Colon Carcinoma Metastatic in the Lung (tissue), 2 donors: ENCODE measurements around the genes DBN1, TMED9 and ZNF454.

- PRO-cap, 2 experiments: no peak in any of the 2 experiments
Observed at GRCh38 chr5:177429089-177429879, 2.8 kb downstream of the GRK6 start.

DNA sequence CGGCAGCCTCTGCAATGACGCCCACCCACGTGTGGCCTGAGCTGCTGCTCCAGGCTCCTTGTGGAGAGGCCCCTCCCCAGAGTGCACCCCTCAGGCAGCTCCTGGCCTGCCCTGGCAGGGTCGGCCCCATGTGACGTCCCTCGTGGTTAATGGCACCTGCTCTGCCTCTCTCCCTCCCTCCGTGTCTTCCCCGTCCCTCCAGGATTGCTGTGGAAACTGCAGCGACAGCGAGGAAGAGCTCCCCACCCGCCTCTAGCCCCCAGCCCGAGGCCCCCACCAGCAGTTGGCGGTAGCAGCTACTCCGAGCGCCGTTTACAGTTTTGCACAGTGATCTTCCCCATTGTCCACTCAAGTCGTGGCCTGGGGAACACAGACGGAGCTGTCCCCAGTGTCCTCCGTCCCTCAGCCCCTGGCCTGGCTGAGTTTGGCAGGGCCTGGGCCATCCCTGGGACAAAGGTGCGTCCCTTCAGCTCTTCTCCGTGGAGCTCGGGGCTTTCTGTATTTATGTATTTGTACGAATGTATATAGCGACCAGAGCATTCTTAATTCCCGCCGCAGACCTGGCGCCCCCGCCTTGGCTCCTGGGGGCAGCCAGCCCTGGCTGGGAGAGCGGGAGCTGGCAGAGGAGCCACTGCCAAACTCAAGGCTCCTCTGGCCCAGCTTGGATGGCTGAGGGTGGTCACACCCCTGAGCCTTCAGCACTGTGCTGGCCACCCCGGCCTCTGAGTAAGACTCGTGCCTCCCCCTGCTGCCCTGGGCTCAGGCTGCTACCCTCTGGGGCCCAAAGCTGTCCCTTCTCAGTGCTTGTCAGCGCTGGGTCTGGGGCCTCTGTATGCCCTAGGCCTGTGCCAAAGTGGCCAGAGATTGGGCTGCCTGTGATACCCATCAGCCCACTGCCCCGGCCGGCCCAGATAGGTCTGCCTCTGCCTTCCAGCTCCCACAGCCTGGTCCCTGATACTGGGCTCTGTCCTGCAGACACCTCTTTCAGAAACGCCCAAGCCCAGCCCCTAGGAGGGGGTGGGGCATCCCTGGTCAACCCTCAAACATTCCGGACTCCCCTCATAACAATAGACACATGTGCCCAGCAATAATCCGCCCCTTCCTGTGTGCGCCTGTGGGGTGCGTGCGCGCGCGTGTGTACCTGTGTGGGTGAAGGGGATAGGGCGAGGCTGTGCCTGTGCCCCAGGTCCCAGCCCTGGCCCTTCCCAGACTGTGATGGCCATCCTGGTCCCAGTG lies 4.7 kb upstream of the PRR7 start:
- PRO-cap, 2 experiments: no peak in any of the 2 experiments

GRCh38 chr5:177473384-177474134 lies at the start of gene DBN1:
DBN1 (minus strand) TSS chr5:177473634.
- PRO-cap, 2 experiments: peak in 2 of 2 experiments; most common minus-strand start chr5:177473624 (in 2)

DNA sequence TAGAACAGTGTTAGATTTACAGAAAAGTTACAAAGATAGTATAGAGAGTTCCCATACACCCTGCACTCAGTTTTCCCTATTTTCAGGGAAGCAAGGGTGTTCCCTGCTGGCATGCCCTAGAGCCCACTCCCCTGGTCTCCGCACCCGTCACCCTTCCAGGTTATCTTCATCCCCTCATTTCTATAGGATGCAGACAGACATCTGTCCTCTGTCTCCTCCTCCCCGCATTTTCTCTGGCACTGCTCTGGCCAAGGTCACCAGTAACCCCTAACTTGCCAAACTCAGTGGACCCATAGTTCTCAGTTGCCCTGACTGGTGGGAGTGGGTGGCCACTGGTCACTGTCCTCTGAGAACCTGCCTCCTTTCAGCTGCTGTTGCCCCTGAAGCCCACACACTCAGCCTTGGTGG lies 2.0 kb upstream of the DBN1 start:
- PRO-cap, 2 experiments: no peak in any of the 2 experiments

- PRO-cap, 2 experiments: no peak in any of the 2 experiments
Observed at GRCh38 chr5:177478795-177479625, 5.6 kb upstream of the DBN1 start.

GRCh38 chr5:177489313-177489635 lies 8.1 kb downstream of the PDLIM7 start:
- PRO-cap, 2 experiments: no peak in any of the 2 experiments

DNA sequence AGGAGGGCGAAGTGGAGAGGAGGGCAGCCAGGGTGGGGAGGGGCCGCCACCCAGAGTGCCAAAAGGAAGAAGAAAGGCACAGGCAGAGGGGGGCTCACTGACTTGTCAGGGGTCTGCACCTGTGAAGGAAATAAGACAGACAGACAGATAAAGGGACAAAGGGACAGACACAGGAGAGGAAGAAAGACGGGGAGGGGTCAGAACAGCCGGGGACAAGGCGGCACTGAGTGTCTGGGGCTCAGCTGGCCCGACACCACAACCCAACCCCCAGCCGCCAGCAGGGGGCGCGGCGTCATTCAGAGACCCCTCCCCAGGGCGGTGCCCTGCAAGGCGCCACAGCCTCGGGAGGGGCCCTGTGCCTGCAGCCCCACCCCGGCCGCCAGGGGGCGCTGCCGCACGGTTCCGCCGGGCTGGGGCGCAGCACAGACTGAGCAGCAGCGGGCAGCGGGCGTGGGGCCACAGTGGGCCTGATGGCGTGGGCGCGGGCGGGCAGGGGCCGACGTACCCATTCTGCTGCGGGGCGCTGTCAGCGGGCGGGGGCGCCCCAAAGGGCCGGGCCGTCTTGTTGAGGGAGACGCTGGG lies 6.0 kb downstream of the PDLIM7 start:
- PRO-cap, 2 experiments: no peak in any of the 2 experiments

GRCh38 chr5:177524268-177524907 lies 7.6 kb upstream of the DDX41 start:
- PRO-cap, 2 experiments: no peak in any of the 2 experiments

DNA sequence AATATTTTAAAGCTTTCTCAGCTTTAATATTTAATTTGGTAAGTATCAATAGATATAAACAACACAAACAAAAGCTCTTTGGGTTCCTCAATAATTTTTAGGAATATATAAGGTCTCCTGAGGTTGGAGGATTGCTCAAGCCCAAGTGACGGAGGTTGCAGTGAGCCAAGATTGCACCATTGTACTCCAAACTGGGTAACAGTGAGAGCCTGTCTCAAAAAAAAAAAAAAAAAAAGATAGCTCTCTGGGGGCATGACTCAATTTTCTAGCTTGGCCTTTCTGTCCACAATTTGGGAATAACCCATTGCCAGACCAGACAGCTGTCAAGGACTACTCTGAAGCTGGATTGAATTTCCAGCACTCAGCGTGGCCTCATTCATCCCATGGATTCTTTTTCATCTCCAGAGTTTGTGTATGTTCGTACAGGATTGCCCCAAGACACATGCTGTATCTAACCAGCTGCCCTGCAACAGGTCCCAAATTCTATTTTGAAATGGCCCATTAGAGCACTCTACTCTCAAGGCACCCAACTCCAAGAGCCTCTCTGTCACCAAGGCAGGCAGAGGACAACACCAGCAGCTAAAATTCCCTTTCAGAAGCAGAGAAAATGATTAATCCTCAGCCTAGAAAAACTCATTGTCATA lies 8.8 kb downstream of the FAM193B start:
- PRO-cap, 2 experiments: no peak in any of the 2 experiments

GRCh38 chr5:177591799-177592824 lies at the start of gene TMED9:
TMED9 (plus strand) TSS chr5:177592203.
- PRO-cap, 2 experiments: peak in 2 of 2 experiments; most common plus-strand start chr5:177592203 (in 2); most common minus-strand start chr5:177592015 (in 1)

DNA sequence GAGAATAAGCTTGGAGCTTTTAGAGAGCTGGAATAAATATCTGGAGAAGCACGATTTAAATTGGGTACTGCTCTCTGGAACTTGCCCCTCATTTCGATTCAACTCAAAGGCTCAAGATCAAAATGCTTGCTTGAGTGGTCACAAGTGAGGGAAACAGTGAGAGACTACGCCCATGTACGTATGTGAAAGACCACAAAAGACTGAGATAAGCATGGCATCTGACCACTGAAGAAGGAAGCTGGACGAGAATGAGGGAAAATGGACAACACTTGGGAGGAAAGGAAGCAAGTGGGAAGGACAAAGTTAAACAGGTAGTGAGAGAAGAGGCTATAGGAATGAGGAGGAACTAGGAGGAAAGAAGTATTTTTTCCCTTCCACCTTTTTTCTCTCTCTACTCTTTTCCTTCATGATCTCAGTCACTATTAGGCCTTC lies 70.1 kb downstream of the B4GALT7 start:
- PRO-cap, 2 experiments: no peak in any of the 2 experiments

- PRO-cap, 2 experiments: no peak in any of the 2 experiments
Observed at GRCh38 chr5:177875436-177875866, 120.6 kb downstream of the PROP1 start.

GRCh38 chr5:178108943-178109191 lies 4.5 kb upstream of the N4BP3 start:
- PRO-cap, 2 experiments: no peak in any of the 2 experiments

DNA sequence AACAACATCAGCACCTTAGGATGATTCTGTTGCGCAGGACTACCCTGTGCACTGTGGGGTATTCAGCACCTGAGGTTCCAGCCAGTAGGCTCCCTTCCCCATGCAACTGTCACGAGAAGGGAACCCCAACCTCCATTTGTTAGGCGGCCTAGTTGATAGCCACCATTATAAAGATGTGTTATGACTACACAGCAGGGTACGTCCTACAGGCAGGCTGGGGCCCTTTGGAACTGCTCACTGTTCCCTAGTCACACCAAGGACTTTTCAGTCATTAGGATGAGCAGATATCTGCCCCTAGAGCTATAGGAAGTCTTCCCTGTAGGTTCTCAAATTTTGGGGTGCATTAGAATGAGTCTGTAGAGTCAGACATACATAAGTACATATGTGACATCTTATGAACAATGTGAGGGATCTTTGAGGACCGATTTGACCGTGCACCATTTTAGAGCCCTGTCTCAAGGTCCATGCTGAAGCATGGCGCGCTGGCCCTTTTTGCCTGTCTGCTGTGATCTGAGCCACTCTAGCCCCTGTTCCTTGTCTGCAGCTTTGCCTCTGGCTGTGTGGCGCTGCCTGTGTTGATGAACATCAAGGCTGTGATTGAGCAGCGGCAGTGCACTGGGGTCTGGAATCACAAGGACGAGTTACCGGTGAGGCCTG lies 6.6 kb downstream of the NHP2 start:
- PRO-cap, 2 experiments: no peak in any of the 2 experiments

- PRO-cap, 2 experiments: no peak in any of the 2 experiments
Observed at GRCh38 chr5:178203753-178204214, 549 bp upstream of the HNRNPAB start.

GRCh38 chr5:178215081-178215895 lies 11.0 kb downstream of the HNRNPAB start:
- PRO-cap, 2 experiments: peak in 1 of 2 experiments; most common minus-strand start chr5:178215783 (in 1)

- PRO-cap, 2 experiments: no peak in any of the 2 experiments
Observed at GRCh38 chr5:178624885-178625568, 1.8 kb downstream of the CLK4 start.

DNA sequence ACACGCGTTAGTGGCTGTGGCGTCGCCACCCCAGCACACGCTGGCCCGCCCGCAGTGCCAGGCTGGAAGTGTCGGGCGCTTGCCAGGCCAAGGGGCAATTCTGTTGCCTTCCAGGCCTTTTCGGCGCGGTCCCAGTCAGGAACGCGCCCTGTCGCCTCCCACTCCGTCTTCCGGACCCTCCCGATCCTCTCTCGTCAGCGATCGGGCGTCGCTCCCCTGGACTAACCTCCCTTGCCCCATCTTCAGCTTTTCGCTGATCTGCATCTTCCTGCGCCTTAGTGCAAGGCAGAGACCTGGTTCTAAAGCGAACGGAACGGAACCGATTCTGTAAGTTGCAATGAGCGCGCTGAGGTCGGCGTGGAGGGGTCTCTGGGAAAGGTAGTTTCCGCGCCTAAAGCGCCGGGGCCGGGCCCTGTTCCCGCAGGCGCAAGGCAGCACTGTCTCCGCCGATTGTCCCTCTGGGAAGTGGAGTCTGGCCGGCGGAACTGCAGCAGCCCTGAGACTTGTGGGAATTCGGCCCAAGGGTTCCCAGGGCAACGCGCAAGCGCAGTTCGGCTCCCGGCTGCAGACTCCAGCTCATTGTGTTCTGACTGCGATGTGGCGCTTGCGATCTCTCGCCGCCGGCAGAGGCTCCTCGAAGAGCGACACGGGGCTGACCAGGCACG lies at the start of gene ZNF454:
TSS of gene ZNF454 (plus strand) at position 554 of the 665 bp plus-strand sequence.
- PRO-cap, 2 experiments: peak in 2 of 2 experiments; most common plus-strand start position 579 of the sequence (in 2); most common minus-strand start position 450 of the sequence (in 1)

GRCh38 chr5:179113744-179114699 lies 53.8 kb downstream of the ZNF354C start:
- PRO-cap, 2 experiments: no peak in any of the 2 experiments

DNA sequence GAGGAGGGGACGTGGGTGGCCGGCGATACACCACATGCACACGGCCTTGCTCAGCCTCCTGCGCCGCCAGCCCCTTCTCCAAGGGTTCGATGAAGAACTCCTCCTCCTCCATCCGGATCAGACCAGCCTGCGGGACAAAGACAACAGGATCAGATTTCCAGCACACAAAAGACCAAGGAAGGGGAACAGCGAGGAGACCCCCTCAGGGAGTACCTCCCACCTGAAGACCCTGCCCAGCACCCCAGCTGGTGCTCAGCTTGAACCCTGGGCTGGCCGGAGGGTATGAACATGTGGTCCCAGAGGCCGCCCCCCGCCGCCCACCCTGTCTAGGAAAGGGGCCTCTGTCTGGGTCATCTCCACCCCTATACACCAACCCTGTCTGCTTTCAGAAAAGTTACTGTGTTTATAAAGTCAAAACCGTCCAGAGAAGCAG lies 72.3 kb downstream of the ADAMTS2 start:
- PRO-cap, 2 experiments: no peak in any of the 2 experiments